ENCODE measurements around the gene PERP.

- RRBS, result no CpG with 5 or more reads among the region's 2 CpGs
These were observed 17.8 kb upstream of the TNFAIP3 start for GRCh38 chr6:137849214-137849771.

GRCh38 chr6:137927778-137928100 is 60.7 kb downstream of the TNFAIP3 start:
- RRBS, result no CpG with 5 or more reads among the region's 7 CpGs

DNA sequence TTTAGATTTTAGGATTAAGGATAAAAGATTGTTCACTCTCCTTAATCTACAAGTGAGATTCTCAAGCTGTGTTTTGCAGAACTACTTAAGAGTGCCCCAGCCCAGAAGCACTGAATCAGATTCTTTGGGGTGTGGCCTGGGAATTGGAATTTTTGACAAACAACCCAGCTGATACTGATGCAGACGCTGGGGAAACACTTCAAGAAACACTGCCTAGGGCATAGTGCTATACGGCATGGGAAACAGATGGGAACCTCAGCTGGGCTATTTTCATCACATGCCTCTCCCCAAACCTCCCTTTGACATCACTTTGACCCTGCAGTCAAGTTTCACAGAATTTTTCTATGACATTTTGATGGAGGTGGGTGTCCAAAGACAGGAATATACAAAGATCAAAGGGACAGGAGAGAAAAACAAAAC is 77.4 kb downstream of the TNFAIP3 start:
- RRBS, result no CpG with 5 or more reads among the region's 2 CpGs

- RRBS, result no CpG with 5 or more reads among the region's 3 CpGs
These were observed 20.9 kb downstream of the PERP start for GRCh38 chr6:138086196-138086904.

- RRBS, result no CpG with 5 or more reads among the region's 6 CpGs
These were observed 5.5 kb downstream of the PERP start for GRCh38 chr6:138101686-138102204.

GRCh38 chr6:138106792-138107723 is at the start of gene PERP:
TSS of gene PERP (minus strand) at chr6:138107419.
- RRBS, result 4% methylated on average over 11 of the region's 96 CpGs

DNA sequence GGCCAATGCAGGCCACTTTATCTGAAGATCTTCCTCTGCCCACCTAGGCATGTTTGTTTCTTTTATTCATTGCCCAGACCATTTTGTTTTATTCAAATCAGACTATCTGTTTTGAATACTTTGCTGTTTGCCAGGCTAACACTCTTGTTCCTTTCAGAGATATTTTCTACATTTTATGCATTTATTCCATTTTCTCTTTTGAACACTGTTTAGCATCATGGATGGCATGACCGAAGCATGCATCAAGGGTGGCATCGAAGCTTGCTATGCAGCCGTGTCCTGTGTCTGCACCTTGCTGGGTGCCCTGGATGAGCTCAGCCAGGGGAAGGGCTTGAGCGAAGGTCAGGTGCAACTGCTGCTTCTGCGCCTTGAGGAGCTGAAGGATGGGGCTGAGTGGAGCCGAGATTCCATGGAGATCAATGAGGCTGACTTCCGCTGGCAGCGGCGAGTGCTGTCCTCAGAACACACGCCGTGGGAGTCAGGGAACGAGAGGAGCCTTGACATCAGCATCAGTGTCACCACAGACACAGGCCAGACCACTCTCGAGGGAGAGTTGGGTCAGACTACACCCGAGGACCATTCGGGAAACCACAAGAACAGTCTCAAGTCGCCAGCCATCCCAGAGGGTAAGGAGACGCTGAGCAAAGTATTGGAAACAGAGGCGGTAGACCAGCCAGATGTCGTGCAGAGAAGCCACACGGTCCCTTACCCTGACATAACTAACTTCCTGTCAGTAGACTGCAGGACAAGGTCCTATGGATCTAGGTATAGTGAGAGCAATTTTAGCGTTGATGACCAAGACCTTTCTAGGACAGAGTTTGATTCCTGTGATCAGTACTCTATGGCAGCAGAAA is 44.4 kb upstream of the PBOV1 start:
- RRBS, result no CpG with 5 or more reads among the region's 21 CpGs

DNA sequence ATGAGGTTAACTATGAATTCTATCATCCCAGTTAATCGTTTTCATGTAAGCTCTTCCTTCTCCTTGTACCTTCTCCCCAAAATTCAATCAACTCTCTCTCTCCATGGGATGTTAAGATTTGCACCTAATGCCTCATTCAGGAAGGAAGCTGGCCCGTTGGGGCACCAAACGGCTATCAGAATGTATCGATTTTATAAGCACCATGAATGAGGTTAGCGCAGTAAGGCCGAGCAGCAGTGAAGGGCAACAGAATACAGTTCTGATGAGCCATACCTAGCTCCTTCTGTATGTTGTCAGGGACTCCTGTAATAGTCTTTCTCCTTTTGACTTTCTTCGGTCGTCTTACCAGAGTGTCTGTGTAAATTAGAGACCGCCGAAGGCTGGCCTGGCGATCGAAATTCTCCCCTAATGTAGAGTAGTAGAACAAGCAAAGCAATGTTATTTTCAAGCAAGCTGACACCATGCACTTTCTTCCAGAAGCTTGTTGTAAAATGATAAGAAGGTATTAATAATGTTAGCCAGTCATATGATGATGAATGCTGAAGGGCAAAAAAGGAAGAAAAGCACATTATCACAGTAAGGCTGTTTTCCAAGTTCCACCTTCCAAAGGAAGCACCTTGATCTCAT is 37.8 kb downstream of the HEBP2 start:
- RRBS, result no CpG with 5 or more reads among the region's 12 CpGs

GRCh38 chr6:138499807-138500519 is 669 bp upstream of the NHSL1 start:
- RRBS, result no CpG with 5 or more reads among the region's 5 CpGs

- RRBS, result no CpG with 5 or more reads among the region's 9 CpGs
These were observed 42.7 kb downstream of the REPS1 start for GRCh38 chr6:138945193-138945825.

DNA sequence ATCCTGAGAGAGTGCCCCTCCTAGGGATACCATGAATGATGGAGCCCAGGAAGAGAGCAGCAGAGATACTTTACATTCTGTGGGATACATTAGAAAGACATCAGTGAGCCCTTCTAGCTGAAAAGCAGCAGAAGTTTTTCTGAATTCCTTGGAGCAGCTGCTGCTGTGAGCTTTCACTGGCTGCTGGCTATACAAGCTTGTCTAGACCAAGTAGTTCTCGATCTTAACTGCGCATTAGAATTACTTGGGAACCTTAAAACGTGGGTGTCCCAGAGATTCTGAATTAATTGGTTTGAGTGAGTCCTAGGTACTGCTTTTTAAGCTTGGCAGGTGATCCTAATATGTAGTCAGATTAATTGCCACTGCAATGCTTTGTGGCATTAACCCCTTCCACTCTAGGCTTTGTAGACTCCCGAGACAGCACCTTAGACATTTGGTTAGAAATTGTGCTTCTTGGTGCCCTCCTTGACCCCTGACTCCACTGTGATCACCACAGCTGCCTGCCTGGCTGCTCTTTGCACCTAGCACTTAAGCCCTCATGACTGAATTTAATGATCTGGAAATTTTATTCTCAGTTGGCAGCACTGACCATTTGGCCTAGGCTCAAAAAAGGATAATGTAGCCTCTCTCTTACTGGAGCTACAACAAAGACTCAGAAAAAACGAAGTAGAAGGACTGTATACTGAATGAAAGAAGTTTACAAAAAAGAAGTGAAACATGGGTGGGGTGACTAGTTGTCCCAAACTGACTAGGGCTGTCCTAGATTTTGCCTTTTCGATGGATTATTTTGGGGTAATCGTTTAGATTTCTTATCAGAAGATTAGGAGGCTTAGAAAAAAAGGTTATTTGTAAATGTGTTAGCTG is 11.5 kb upstream of the ABRACL start:
- RRBS, result no CpG with 5 or more reads among the region's 7 CpGs

- RRBS, result no CpG with 5 or more reads among the region's 6 CpGs
These were observed 13.8 kb downstream of the HECA start for GRCh38 chr6:139148598-139149108.

- RRBS, result no CpG with 5 or more reads among the region's 3 CpGs
These were observed 43.3 kb downstream of the HECA start for GRCh38 chr6:139178124-139178575.

- RRBS, result no CpG with 5 or more reads among the region's 6 CpGs
These were observed 44.8 kb downstream of the HECA start for GRCh38 chr6:139179164-139180495.

DNA sequence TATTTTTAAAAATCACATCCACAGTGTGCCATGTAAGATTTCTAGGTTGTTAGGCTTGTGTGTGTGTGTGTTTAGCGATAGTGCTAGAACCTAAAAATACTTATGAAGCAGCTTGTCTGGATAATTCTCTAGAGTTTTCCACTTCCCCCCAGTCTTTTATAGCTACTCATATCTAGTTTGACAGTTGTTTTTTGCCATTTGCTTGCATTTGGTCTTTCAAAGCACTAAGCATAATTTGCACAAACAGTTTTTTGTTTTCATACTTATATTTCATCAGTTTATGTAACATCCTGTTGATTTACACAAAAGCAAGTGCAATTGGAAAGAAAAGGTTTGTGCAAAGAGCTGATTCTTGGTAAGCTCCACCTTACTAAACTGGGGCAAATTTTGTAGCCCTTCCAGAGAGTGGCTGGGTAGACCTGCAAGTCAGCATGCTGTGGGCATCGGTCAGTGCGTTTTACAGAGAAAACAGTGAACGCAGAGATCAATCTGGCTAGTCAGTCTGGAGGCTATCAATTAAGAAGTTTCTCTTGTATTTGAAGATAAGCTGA is 34.6 kb downstream of the TXLNB start:
- RRBS, result no CpG with 5 or more reads among the region's 4 CpGs

- RRBS, result no CpG with 5 or more reads among the region's 7 CpGs
These were observed 1.0 kb downstream of the TXLNB start for GRCh38 chr6:139290520-139291452.

- RRBS, result no CpG with 5 or more reads among the region's 4 CpGs
These were observed 2.8 kb downstream of the CITED2 start for GRCh38 chr6:139371285-139372356.

GRCh38 chr6:139442112-139442499 is 67.7 kb upstream of the CITED2 start:
- RRBS, result no CpG with 5 or more reads among the region's 3 CpGs

DNA sequence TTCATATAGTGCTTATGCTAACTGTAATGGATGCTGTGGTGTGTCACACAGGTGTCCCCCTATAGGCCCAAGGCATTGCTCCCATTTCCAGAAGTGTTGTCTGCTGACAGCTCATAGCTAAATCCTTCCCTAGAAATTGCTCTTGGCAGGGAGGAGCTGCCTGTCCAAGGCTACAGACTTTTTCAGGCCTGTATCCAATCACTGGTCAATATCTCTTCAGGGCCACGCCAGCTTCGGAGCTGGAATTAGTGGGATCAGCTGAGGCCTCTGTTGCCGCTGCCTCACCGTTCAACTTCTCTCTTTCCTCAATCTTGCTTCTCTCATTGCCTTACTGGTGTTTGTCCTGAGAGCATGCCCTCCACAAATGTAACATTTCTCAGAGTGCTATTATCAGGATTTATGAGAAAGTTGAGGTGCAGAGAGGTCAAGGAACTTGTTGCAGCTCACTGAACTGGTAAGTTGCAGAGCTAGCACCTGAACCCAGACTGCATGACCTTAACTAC is 111.8 kb upstream of the CITED2 start:
- RRBS, result no CpG with 5 or more reads among the region's 4 CpGs